Metanephros (tissue), 2 donors: ENCODE measurements around the genes MUC3A and COL26A1.

GRCh38 chr7:100607224-100608320, 4.8 kb upstream of the MOSPD3 start:
- RAMPAGE, long total RNA = no peak

DNA sequence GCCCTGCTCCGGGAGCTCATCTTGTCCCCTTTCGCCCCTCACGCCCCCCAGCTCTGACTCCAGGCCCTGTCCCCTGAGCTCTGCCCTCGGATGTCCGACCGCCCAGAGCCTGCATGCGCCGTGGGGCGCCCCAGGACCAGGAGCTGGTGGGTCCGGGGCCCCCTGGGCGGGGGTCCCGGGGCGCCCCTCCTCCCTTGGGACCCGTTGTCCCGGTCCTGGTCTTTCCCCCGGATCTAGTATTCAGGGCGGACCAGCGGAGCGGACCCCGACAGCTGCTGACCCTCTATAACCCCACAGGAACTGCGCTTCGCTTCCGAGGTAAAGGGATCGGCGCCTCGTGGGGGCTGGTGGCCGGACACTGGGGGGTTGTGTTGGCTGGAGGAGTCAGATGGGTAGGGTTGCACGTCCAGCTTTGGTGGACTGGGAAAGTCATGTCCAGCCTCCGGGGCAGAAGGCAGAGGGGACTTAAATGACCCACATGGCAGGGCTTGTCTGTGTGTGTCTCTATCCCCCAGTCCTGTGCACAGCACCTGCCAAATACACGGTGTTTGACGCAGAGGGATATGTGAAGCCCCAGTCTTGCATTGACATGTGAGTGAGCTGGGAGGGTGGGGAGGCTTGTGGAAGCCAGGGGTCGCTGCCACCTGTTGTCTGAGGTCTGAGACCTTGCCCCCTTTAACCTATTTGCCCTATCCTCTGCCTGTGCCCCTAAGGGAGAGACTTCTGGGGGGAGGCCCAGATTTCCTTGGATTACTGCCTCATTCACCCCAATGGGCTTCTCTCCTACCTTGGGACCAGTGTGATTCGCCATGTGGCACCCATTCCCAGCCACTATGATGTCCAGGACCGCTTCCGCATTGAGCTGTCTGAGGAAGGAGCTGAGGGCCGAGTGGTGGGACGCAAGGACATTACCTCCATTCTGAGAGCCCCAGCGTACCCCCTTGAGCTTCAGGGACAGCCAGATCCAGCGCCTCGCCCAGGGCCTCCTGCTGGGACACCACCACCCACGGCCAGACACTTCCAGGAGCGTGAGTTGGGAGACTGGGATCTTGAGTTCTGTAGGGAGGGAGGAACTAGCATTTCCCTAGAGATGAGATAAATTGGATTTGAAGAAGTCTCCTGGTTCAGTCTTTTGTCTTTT, 709 bp downstream of the MOSPD3 start:
- RAMPAGE, long total RNA = no peak

GRCh38 chr7:100613820-100614047, 1.4 kb downstream of the MOSPD3 start:
- RAMPAGE, long total RNA = no peak

DNA sequence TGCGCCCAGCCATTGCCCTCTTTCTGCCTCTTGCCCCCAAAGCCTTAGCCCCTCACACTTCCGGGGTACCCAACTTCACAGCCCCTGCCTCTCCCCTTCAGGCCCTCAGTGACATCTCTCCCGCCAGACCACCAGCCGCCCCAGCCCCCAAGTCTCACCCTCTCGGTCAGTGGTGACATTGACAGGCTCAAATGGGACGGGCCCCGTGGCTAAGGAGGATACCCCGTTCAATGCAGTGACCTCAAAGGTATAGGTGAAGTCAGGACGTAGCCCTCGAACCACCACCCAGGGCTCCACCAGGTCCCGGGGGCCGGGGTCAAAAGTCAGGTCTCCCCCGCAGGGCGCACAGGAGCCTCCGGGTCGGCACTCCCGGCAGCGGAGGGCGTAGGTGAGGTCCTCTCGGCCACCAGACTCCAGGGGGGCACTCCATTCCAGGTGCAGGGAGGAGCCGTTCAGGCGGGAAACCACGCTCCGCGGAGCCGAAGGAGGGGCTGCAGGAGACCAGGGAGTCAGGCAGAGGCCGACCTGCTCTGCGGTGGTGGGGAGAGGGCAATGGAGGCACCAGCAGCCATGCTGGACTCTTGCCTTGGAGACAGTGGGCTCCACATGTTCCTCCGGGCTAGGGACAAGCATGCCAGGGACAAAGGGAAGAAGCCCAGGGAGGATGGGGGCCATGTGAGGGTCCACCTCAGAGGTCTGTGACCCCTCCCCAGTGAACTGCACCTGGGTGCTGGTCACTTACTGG, 7.8 kb downstream of the EPHB4 start:
- RAMPAGE, long total RNA = no peak

DNA sequence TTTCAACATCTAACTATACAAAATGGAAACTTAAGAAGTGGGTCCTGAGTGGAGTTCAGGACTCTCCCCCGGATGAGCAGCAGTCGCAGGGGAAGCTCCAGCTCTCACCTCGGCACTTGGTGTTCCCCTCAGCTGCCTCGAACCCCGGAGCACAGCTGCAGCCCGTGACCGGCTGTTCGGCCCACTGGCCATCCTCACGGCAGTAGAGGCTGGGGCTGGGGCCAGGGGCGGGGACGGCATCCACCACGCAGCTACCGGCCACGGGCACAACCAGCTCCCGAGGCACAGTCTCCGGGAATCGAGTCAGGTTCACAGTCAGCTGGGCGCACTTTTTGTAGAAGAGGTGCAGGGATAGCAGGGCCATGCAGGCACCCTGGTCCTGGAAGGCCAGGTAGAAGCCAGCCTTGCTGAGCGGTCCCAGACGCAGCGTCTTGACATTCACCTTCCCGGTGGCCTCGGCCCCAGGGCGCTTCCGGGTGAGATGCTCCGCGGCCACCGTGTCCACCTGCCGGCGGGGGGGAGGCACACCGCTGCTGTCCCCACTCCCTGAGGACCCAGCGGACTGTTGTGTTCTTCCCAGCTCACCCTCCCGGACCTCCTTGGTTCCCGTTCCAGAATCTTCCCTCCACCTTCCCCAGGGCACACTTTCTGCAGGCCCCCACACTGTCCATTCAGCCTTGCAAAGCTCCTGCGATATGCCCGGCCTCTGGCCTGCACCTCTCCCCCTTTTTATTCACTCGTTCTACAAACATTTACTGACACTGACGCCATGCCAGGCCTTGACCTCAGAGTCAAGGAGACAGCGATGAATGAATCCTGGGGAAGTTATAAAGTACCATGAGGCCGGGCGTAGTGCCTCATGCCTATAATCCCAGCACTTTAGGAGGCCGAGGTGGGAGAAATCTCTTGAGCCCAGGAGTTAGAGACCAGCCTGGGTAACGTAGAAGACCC, 4.9 kb downstream of the EPHB4 start:
- RAMPAGE, long total RNA = no peak

DNA sequence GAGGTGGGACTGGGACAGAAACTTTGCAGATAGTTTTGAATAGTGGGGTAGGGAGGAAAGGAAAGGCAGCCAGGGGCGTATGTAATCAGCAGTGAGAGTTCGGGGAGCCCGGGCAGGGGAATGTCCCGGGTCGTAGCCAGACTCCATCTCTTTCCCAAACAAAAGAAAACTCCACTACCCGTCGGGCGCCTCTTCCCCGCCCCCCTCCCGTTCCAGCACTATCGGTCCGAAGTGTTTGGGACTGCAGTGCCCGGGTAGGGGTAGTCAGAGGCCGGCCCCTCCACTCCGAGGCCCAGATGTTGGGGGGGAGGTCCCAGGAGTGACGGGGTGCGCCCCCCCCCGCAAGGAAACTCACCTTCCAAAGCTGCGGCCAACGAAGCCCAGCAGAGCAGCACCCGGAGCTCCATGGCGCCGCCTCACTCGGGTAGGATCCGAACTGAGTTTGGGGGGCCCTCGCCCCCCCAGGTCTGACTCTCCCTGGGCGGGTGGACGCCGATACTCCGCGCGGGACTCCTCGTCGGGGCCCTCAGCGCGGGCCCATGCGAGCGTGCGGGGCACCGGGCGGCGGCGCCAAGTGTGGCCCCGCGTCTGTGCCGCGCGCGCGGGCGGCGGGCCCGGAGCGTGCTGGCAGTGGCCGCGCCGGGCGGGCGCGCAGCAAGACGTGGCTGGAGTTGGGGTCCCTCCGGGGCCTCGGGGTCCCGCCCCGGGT, 545 bp downstream of the EPHB4 start:
- RAMPAGE, long total RNA = no peak

- RAMPAGE, long total RNA = no peak
Observed at GRCh38 chr7:100867450-100868071, 374 bp downstream of the TRIP6 start.

DNA sequence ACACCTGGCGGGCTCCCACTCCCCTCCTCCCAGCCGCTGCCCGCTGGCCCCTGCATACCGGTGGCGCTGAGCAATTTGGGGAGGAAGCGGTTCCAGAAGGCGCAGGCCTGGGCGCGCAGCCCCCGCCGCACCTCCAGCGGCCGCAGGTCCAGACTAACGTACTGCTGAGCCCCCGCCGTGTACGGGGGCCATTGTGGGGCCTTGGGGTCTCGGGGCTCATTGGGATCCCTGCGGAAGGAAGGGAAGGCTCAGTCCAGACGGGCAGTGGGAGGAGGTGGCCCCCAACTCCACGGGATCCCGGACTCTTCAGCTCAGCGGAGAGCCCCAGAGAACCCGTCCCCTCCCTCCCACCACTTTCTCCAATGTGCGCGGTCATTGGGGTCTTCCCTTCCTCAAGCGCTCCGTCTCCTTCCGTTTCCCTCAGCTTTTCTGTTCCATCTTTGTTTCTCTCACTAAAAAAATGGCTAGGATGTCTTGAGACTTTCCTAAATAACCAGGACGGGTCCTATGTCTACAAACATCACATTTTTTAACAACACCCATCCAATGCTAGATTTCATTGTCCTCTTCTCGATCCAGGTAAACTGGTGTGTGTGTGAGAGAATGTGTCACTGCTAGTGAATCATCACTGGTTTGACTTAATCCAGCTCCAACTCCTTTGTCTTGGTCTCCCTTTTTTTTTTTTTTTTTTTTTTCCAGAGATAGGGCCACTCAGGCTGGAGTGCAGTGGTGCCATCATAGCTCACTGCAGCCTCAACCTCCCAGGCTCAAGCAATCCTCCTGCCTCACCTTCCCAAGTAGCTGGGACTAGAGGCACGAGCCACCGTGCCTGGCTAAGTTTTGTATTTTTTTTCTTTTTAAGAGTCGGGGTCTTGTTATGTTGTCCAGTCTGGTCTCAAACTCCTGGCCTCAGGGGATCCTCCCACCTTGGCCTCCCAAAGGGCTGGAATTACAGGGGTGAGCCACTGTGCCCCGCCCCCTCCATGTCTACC, 1.9 kb upstream of the UFSP1 start:
- RAMPAGE, long total RNA = no peak

DNA sequence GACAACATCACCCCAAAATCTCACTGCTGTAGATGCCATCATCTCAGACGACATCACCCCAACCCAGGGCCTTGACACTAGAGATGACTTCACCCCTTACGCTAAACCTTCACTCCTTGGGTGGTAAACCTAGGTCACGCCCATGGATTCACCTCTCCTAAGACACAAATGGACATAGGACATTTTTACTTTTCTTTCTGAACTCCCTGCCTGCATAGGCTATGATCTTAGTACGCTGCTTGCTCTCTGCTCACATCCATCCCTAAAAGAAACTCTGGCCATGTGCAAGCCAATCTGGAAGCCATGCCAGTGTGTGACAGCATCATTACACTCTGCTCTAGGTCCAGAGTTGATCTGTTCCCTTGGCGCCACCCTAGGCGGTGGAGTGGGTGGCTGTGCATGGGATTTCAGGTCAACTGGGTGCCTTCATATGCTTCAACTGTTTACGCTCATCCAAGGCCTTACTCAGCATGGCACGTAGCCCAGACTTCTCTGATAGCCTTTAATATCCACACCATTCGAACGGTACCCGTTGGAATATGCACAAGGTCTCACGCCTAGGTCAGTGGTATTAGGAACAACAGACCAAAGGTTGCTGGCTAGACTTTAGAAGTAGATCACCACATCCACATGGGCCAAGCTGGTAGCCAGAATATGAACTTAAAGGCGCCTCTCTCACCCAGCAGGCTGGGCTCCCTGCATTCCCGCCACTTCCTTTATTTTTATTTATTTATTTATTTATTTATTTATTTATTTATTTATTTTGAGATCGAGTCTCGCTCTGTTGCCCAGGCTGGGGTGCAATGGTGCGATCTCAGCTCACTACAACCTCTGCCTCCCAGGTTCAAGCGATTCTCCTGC, 18.5 kb upstream of the ACHE start:
- RAMPAGE, long total RNA = no peak

DNA sequence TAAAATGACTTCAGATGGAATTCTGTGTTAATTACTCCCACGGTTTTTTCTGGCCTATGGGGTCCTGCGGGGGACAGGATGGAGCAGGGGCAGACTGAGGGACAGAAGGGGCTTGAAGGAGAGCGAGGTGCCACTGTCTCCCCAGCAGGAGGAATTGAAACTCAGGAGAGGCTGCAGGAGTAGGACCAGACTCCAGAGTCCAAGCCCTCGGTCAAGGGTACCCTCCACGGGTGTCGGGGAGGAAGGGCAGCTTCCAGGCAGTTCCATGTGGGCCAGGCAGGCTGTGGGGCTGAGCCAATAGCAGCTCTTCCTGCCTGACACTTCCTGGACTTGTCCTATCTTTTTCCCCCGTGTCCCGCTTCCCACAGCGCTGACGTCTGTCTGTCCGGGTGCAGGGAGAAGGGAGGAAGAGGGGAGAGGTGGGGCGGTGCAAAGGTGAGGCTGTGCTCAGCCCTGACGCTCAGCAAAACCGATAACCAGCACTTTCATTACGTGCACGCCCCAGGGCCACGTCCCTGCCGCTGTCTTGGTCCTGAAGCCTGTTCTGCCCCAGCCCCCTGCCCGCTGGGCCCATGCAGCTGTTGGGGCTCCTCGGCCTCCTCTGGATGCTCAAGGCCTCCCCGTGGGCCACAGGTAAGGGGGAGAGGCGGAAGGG, at the start of gene MUC3A:
MUC3A (plus strand) TSS at position 482 of the 655 bp plus-strand sequence.
- RAMPAGE, long total RNA = no peak

DNA sequence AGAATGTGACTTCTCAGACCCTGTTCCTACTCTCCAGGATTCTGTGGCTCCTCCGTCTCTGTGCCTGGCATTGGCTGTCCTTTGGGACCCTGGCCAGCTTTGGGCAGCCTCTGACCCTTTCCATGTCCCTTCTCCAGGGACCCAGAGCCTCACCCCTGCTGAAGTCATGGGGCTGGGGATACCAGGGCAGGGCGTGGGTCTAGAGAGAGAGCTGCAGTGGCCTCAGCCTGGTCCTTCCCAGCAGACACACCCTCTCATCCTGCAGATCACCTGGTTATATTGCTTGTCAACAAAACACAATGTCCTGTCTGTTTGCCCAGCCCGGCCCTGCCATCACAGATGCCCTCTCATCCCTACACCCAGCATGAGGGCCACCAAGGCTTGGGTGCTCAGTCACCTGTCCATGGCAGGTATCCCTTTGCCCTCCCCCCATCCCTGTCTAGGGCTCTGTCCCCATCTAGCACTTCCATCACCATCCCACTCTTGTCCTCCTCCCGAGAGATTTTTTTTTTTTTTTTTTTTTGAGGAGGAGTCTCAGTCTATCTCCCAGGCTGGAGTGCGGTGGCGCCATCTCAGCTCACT, 1.9 kb downstream of the MUC17 start:
- RAMPAGE, long total RNA = no peak

- RAMPAGE, long total RNA = no peak
Observed at GRCh38 chr7:101117270-101117833, 9.6 kb upstream of the SERPINE1 start.

DNA sequence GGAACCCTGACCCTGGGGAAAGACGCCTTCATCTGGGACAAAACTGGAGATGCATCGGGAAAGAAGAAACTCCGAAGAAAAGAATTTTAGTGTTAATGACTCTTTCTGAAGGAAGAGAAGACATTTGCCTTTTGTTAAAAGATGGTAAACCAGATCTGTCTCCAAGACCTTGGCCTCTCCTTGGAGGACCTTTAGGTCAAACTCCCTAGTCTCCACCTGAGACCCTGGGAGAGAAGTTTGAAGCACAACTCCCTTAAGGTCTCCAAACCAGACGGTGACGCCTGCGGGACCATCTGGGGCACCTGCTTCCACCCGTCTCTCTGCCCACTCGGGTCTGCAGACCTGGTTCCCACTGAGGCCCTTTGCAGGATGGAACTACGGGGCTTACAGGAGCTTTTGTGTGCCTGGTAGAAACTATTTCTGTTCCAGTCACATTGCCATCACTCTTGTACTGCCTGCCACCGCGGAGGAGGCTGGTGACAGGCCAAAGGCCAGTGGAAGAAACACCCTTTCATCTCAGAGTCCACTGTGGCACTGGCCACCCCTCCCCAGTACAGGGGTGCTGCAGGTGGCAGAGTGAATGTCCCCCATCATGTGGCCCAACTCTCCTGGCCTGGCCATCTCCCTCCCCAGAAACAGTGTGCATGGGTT, 10.7 kb downstream of the SERPINE1 start:
- RAMPAGE, long total RNA = no peak

- RAMPAGE, long total RNA = no peak
Observed at GRCh38 chr7:101161027-101161349, 4.4 kb downstream of the VGF start.

DNA sequence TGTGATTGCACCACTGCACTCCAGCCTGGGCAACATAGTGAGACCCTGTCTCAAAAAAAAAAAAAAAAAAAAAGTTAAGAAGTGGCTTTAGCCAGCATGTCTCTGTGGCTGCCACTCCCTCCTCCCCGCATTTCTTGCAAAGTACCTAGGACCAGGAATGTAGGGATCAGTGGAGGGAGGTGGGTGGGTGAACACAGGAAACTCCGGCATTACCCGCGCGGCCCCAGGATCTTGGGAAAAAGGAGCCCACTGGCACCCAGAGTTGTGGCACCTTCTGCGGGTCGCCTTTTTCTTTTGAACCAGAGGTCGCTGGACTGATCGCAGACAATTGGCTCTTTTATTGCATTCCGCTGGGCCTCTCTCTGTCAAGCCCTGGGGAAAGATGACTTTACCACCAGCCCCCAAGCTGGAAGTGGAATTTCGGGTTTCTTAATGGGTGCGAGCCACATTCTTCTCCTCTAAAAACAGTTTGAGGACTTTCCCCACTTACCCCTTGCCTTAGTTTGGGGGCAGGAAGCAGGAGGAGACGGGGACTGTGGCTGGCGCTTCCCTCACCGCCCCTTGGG, 3.4 kb downstream of the VGF start:
- RAMPAGE, long total RNA = no peak

DNA sequence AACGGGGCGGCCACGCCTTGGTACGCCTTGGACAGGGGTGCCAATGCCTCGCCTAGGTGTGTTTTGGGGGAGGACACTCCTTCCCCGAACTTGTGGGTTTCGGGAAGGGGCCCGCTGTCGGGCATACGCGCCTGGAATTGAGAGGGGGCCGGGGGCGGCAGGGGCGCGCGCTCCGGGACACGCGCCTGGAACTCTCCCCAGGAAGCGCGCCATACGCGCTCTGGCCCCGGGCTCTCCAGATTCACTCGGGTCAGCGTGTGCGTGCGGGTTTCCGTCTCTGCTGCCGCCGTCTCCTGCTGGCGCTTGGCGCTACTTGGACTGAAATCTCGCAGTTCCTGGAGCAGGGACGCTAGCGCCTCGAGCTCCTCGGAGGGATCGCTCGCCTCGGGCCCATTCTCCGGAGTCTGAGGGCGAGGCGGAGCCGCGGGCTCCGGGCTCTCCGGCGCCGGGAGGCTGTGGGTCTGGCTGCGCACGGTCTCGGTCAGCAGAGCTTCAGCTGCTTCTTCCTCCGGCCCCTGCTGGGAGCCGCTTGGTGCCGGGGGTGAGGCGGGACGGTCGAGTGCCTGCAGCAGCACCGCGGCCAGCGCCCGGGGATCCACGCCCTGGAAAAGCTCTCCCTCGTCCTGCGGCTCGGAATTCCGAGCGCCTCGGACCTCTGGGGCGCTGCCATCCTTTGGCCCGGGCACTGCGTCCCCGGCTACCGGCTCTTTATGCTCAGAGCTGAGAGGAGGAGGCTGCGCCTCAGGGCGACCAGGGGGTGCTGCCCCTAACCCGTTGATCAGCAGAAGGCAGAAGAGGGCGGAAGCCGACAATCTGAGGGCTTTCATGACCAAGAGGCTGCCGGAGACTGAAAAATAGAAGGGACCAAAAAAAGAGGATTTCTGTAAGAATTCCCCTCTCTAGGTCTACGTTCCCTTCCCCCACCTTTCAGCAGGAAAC, 1.1 kb downstream of the VGF start:
- RAMPAGE, long total RNA = no peak

- RAMPAGE, long total RNA = no peak
Observed at GRCh38 chr7:101167326-101167888, 2.0 kb upstream of the VGF start.

DNA sequence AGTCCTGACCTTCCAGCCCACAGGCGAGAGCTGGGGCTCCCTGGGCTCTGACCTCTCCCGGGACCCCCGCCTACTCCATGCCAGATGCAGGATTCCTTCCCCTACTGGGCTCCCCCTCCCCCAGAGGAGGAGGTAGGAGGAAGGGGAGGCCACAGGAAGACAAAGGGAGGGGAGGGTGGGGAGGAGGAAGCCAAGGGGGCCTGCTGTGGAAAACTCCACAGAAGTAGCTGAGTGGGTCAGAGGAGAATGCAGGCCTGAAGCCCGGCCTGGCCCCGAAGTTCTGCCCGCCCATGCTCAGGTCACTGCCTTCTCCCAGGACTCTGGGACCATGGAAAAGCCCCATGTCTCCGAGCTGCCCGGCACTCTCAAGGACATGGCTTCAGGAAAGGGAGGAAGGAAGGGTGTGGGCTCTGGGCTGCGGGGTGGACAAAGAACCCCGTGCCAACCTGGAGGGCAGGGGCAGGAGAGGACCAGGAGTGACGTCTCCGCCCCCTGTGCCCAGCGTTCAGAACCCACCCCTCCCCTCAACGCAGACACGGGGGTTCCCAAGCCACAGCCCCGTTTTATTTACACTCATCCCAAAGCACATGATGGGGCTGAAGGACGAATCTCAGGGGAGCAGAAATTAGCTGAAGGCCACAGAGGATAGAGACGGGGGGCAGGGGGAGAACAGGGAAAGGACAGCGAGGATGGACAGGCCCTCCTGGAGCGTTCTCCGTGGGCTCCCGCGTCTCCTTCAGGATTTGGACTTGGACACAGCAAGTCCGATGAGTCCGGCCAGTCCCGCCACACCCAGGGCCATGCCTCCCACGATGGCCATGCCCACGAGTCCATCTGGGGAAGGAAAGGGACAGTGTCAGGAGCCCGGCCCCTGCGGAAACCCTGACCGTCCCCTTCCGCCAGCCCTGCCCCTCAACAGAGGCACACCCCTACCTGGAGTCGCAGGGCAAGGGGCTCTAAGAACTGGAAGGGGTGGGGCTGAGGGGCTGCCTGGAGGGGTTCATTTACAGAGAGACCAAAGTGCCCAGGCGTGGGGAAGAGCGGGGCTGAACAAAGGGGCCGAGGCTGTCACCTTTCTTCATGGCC, 1.8 kb upstream of the CLDN15 start:
- RAMPAGE, long total RNA = no peak

GRCh38 chr7:101362626-101363342, at the start of gene COL26A1:
Gene COL26A1, plus strand, starts transcription at chr7:101362875.
- RAMPAGE, long total RNA = no peak

- RAMPAGE, long total RNA = no peak
Observed at GRCh38 chr7:101575044-101575600, 54.0 kb downstream of the MYL10 start.